Measurements from ENCODE around the genes VWC2 and ZPBP.

DNA sequence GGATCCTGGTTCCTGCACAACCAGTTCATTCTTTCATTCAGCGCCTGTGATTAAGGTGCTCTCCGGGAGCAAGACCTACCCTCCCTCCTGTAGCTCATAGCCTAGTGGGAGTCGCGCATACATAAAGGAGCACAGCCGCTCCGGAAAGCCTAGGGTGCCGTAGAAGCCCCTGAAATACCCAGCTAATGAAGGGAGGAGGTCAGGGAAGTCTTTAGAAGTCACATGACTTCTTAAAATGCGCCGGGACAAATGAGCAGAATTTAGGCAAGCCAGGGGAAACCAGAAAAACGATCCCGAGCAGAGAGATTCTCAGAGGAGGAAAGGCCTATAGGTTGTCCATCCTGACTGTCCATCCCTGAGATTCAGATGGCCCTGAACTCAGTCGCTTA, 526 bp upstream of the TNS3 start:
- PRO-cap = unidirectional peak, minus-strand start at position 180 of the sequence

DNA sequence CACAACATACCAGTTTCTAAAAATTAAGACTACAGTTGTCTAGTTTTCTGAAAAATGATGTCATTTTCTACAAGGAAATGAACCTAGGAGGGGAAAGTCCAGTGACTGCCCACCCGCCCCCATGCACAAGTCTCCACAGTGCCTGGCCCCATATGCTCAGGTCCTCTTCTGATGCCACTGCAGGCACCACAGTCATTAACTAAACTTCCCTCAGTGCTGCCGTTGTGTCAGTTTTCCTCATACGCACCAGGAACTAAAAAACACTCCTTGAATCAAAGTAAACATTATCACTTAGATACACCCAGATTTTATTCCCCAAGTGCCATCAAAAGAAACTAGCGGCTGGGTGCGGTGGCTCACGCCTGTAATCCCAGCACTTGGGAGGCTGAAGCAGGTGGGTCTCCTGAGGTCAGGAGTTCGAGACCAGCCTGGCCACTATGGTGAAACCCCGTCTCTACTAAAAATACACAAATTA, 6.9 kb upstream of the TNS3 start:
- PRO-cap = no peak

GRCh38 chr7:47672163-47672891, 90.4 kb upstream of the TNS3 start:
- PRO-cap = no peak

DNA sequence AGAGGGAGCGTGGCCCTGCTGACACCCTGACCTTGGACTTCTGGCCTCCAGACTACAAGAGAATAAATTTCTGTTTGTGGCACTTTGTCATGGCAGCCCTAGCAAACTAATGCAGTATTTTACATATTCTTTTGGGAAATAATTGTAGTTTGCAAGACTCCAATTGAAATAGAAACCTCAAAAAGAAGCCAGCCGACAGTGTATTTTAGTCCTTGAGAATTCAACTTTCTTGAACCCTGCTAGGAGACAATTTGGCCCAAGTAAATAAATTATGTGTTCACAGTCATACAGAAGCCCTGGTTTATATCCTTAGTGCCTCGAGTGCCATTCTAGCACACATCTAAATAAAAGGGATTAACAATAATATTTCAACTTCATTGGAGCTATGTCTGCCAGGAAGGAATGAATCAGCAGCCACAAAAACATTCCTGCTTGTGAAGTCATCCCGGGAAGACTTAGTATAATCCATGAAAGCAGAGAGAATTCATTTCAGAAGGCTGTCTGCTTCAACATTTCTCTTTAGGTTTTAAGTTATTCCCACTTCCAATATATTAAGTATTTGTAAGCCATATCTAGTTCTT, 164.4 kb downstream of the PKD1L1 start:
- PRO-cap = no peak

DNA sequence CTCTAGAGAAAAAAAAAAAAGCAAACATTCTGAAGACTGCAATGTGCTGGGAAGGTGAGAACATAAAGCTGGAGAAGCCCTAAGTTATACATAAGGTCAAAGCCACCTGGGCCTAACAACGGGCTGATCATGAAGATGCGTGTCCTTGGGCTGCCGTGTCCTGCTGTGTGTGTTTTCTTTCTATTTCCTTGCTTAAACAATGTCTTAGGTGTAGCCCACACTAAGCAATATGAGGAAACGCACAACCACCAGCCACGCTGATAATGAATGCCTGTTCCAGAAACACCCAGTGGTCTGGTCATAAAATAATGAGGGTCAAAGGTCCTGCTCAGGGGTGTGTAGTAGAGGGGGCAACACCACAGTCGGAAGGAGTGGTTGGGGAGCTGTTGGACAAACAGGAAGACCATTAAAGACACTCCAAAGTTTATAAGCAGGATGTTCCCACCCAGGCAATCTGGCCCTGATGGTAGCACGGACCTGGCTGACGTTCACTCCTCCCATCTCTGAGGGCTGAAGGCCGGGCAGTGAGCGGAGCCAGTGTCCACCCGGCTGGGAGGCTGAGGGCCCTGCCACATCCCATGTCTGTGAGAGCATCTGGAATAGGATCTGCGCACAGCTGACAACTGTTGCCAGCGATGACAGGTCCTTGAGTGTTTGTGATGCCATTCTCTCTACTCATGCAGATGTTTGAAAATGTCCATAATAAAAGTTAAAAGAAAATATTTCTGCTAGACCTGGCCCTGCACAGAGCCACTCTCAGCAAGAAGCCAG, 7.8 kb downstream of the PKD1L1 start:
- PRO-cap = bidirectional peak, plus-strand start at position 506 of the sequence, minus-strand start at position 165 of the sequence

DNA sequence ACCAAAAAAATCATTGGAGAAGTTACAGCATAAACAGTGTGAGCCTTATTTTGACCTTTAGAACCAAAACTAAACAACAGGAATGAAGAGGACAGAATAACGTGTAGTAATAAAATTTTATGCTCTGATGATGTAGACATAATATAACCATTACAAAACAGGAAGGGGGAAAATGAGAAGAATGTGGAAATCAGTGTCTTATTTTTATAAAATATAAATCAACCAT, 8.6 kb downstream of the HUS1 start:
- PRO-cap = unidirectional peak, minus-strand start at position 71 of the sequence

GRCh38 chr7:48088100-48088933, 748 bp upstream of the UPP1 start:
- PRO-cap = unidirectional peak, plus-strand start at chr7:48088369; bidirectional peak, plus-strand start at chr7:48088704, minus-strand start at chr7:48088588; bidirectional peak, plus-strand start at chr7:48089265, minus-strand start at chr7:48088886

- PRO-cap = bidirectional peak, plus-strand start at chr7:48090384, minus-strand start at chr7:48090360
These were observed 1.0 kb downstream of the UPP1 start for GRCh38 chr7:48089953-48090586.

- PRO-cap = unidirectional peak, plus-strand start at chr7:48454961
These were observed 283.6 kb downstream of the ABCA13 start for GRCh38 chr7:48454761-48455391.

GRCh38 chr7:49630465-49630792, 143.0 kb upstream of the VWC2 start:
- PRO-cap = no peak

- PRO-cap = unidirectional peak, minus-strand start at chr7:49773768
These were observed at the start of gene VWC2 for GRCh38 chr7:49773298-49774147. Gene VWC2 (plus strand): TSS chr7:49773638.

DNA sequence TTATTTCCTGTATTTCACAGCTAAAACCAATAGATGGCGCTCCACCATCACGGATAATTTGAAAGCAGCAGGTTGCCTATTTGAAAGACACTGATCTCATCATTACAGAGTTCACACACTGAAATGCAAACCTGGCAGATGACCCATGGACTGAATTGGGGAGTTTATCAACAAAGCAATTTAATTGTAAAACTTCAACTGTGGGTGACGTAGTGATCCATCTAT, 498 bp downstream of the ZPBP start:
- PRO-cap = no peak

DNA sequence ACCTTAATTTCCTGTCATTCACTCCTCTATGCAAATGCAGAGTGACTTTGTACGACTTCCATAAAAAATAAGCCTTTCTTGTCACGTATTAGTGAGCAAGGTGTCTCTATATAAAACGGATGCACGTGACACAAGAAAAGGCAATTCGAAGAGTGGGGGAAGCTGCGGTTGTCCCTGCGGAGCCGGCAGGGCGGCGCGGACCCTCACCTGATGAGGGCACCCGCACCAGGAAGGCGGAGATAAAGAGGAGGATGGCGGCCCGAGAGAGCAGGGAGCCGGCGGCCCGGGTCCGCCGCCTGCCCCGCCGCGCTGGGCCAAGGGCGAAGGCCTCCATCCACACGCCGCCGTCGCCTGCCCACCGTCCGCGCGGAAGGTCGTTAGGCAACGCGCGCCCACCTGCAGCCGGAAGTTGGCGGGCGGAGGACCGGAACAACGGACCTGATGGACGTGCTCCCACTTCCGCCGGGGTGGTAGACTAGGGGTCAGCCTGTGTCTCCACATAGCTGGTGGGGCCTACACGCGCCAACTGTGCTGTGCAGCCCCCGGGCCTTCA, at the start of gene ZPBP:
Gene ZPBP (minus strand): TSS at position 386 of the 553 bp plus-strand sequence.
- PRO-cap = no peak

DNA sequence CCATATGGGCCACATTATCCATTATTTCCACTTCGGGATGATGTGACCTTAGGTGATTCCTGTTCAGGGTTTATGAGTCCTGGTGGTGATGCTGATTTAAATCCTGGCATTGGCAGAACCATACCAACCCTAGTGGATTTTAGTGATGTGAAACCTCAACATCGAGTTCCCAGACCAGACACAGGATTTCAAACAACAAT, 561 bp downstream of the SPATA48 start:
- PRO-cap = no peak

- PRO-cap = no peak
These were observed 71.9 kb downstream of the SPATA48 start for GRCh38 chr7:50167540-50167985.

DNA sequence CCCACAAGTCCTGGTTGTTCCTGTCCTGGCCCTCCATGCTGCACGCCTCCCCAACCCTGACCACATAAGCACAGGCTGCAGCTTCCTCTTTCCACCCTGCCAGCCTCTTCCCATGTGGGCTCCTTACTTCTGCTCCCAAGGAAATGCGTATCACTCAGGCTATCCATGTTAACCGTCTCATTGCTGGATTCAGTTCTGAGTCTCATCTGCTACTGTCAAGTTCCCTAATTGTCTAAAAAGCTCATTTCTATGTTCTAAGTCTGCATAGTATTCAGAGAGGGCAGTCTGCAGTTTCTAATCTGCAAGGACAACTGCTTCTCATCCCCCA, 87.1 kb downstream of the SPATA48 start:
- PRO-cap = no peak

- PRO-cap = no peak
These were observed 100.0 kb upstream of the IKZF1 start for GRCh38 chr7:50204406-50205077.

DNA sequence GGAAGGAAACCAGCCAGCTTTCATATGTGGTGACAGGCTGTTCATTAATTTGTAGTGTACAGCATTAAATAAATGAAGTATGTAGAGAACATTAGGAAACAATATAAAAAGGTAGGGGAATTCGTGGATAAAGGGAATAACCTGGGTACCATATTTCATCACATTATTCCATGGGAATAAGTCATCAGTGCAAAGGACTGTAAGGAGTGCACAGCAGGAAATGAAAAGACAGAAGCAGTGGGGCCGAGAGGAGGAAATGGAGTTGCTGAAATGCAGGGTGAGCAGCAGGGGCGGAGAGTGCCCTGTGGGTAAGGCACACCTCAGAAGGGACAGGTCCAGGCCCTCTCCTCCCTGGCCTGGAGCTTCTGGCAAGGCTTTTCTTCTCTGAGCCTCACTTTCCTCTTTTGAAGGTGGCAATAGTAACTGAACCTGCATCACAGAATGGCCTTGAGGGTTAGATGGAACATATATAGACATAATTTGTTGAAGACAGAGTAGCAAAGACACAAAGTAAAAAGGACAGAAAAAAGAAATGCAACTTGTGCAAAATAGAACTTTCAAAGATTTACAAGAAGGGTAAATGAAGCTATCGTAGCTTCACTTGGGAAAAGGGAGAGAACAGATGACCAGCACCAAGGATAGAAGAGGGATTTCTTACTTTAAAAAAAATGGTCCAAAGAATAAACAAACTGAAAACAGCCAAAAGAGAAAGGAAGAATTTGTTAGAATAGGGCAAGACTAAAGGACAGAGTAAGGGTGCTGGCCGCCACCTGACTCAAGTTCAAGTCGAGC, 26.3 kb downstream of the IKZF1 start:
- PRO-cap = no peak

GRCh38 chr7:50592456-50593336, 27.5 kb upstream of the DDC start:
- PRO-cap = no peak

- PRO-cap = no peak
These were observed 50.0 kb upstream of the DDC start for GRCh38 chr7:50615101-50615802.